Measurements from ENCODE around the genes AKIP1, TMEM9B, NRIP3, SBF2 and EIF4G2.

DNA sequence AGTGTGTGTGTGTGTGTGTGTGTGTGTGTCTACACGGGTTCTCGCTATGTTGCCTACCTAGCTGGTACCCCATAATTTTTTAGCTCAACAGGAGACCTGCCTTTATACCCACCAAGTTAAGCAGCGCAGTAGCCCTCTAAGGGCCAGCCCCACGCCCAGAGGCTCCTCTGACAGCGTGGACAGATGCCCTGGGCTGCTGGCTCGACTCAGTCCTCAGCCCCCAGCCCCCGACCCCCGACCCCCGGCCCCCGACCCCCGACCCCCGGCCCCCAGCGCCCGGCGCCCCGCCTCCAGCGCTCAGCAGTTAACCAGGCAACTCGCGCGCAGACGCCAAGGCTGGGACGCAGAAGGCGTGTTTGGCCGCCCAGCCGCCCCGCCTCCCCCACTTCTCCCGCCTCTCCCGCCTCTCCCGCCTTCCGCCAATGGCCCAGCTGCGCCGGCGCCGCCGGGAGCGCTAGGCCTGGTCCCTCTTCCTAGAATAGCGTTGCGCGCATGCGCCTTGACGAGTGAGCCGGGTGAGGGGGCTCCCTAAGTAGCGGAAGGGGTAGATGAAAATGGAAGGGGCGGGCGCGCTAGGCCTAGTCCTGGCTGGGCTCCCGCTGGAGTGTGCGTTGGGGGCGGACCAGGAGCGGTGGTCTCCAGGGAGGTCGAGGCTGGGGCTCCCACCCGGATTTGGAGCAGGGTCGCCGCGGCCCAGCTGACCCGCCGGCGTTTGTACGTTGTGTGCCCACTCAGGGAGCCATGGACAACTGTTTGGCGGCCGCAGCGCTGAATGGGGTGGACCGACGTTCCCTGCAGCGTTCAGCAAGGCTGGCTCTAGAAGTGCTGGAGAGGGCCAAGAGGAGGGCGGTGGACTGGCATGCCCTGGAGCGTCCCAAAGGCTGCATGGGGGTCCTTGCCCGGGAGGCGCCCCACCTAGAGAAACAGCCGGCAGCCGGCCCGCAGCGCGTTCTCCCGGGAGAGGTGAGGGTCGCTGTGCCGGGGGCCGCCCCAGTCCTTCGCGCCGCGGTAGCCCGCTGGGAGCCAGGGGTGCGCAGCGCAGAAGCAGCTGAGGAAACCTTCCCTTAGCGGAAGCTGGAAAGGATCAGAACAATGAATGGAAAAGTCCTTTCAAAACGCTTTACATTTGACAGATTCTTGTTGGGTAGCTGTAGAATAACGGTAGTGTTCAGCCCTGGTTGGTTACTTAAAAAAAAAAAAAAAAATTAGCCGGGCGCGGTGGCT, at the start of gene AKIP1:
Gene AKIP1, plus strand, starts transcription at position 481 of the 1,224 bp plus-strand sequence.
- PRO-cap = bidirectional peak, plus-strand start at position 547 of the sequence, minus-strand start at position 477 of the sequence

DNA sequence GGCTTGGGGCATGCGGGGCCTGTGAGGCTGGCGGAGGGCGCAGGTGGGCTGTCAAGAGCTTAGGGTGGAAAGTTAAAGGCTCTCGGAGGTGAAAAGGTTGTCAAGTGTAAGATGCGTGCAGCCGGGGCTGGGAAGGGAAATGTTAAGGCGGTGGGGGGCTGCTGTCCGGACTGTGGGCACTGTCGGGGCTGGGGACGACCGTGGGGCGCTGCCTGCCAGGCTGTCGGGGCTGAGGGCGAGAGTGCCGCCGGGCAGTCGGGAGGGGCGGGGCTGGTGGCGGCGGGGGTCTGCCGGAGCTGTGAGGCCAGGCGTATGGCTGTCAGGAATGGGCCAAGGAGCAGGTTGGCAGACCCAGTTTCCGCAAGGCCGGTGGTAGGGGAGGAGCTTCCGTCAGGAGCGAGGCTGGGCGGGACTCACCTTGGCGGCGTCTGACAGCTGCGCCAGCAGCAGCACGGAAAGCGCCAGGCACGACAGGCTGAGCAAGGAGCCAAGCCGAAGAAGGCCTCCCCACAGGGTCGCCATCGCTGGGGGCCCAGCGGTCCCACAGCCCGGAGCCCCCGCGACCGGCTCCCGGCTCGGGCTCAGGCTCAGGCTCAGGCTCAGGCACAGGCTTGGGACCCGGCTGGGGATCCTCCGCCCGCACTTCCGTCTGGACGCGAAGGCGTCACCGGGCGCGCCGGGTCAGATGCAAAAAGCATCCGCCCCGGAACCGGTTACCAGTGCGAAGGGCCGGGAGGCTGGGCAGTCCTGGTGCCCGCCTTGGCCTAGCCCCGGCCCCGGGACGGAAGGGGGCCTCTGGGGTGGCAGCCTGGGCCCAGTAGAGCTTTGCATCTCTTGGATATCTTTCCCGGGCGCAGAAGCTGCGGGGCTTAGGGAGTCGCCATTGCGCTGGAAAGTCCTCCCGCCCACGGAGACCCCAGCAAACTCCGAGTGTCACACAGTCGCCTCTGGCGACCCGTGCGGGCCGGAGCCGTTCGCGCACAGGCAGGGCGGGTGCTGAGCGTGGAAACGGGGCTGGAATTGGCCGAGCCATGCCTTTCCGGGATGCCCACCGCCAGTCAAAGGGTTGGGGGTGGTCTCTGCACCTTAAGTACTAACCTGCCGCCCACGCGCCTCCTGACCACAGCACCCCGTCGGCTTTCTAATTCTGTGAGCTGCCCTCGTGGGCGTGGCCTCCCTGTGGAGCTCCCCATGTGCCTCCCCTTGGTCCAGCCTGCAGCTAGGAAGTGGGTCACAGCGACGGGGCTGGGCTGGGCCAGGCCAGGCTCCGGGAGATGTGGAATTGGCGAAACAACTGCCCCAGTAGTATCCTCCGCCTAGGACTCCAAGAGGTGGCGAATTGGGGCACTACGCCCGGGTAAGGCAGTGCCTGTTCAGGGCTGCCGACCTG, at the start of gene TMEM9B:
Gene TMEM9B, minus strand, starts transcription at position 651 of the 1,390 bp plus-strand sequence.
- PRO-cap = bidirectional peak, plus-strand start at position 434 of the sequence, minus-strand start at position 327 of the sequence; bidirectional peak, plus-strand start at position 716 of the sequence, minus-strand start at position 651 of the sequence; bidirectional peak, plus-strand start at position 940 of the sequence, minus-strand start at position 949 of the sequence; bidirectional peak, plus-strand start at position 1,234 of the sequence, minus-strand start at position 1,143 of the sequence

DNA sequence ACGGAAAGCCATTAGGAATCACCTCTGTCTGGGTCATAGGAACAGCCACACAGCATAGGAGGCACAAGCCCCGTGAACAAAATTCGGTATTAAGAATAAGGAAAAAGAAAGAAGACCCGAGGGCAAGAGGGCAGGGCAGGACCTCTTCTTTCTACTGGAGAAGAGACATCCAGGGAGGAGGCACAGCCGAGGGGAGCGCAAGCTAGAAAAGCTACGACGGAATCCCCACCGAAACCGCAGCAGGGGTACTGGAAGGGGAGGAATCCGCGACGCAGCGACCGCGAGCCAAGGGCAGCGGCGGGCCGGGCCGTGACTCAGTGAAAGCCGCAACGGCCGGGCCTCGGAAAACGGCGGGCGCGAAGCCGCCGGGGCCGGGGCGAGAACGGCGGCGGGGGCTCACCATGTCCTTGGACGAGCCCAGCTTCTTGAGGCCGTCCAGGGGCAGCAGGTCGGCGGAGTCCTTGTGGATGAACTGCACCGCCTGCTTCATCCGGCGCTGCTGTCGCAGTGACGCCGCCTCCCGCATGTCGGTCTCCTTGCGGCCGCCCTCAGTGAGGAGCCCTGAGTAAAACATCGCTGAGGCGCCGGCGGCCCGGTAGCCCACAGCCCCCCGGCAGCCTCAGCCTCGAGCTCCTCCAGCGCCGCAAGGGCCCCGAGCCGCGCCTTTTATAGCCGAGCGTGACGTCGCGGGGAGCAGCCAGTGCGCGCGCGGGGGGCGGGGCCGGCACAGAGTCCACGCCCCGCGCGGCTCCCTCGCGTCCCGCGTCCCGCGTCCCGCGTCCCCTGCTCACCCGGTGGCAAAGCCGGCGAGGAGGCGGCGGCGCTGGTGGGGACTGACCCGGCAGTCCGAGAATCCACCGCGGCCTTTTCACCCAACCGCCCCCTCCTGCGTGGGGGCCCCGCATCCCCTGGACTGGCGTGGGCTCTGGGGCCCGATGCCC, at the start of gene NRIP3:
Gene NRIP3, minus strand, starts transcription at position 640 of the 941 bp plus-strand sequence.
- PRO-cap = no peak

DNA sequence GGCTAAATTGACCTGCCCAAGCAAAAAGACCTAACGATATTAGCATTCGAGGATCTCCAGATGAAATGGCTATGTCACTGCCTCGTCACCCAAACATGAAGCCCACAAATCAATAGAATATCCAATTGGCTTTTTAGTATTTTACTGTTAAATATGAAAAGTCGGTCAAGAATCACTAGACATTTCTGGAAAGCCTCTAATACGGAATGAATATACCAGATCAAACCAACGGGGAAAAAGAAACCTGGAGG, 29.1 kb downstream of the SCUBE2 start:
- PRO-cap = no peak

- PRO-cap = no peak
These were observed 69.3 kb upstream of the SCUBE2 start for GRCh38 chr11:9160649-9161077.

- PRO-cap = no peak
These were observed 9.7 kb upstream of the DENND5A start for GRCh38 chr11:9274713-9275331.

DNA sequence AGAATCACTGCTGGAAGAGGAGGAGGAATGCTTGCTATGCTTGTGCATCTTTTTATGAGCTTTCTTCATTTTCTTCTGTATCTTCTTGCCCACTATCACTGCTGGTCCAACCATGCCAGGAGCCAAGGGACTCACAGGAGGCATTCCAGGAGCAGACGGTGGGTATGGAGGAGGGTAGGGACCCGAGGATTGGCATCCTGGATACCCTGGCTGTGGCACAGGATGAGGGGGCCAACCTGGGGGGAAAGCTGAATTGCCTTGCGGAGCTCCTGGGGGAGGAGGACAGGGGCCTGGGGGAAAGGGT, 3.2 kb downstream of the TMEM41B start:
- PRO-cap = no peak

DNA sequence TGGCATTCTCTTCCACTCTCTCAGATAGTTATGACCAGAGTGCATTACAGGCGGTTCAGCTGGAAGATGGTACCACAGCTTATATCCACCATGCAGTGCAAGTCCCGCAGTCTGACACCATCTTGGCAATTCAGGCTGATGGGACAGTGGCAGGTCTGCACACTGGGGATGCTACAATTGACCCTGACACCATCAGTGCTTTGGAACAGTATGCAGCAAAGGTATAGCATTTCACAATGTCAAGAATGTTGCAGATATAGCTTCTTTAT, 17.5 kb downstream of the ZNF143 start:
- PRO-cap = no peak

DNA sequence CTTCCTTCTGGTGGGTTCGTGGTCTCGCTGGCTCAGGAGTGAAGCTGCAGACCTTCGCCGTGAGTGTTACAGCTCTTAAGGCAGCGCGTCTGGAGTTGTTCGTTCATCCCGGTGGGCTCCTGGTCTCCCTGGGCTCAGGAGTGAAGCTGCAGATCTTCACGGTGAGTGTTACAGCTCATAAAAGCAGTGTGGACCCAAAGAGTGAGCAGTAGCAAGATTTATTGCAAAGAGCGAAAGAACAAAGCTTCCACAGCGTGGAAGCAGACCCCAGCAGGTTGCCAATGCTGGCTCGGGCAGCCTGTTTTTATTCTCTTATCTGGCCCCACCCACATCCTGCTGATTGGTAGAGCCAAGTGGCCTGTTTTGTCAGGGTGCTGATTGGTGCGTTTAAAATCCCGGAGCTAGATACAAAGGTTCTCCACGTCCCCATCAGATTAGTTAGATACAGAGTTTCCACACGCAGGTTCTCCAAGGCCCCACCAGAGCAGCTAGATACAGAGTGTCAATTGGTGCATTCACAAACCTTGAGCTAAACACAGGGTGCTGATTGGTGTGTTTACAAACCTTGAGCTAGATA, 41.6 kb upstream of the SWAP70 start:
- PRO-cap = no peak

- PRO-cap = no peak
These were observed 25.8 kb downstream of the SWAP70 start for GRCh38 chr11:9689643-9690017.

GRCh38 chr11:9758249-9759350, 94.7 kb downstream of the SWAP70 start:
- PRO-cap = bidirectional peak, plus-strand start at chr11:9758294, minus-strand start at chr11:9758147; bidirectional peak, plus-strand start at chr11:9758880, minus-strand start at chr11:9758876; bidirectional peak, plus-strand start at chr11:9759155, minus-strand start at chr11:9759141

DNA sequence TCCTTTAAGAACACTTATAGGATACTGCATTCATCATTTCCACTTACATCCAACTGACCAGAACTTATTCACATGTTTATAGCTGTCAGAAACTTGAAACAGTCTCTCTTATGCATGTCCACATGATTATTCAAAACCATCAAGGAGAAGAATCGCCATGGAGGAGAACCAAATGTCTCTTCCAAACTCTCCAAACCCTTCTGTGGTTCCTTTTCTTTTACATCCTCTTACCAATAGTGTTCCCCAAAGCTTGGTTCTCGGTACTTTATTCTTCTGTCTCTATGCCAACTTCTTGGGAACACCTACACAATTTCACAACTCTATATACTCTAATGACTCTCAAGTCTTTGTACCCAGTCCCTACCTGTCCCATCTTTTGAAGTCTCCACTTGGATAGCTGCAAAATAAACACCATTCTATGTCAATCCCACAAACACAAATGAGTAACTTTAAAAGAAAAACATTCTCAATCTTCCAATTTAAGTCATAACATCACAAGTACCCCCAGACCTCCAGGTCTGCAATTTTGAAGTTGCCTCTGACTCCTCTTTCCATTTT, 12.6 kb downstream of the SBF2 start:
- PRO-cap = no peak

- PRO-cap = bidirectional peak, plus-strand start at chr11:10294312, minus-strand start at chr11:10294219
These were observed at the start of gene SBF2 for GRCh38 chr11:10293123-10294420. Gene SBF2 (minus strand): TSS chr11:10294219.

GRCh38 chr11:10295146-10296005, 1.4 kb upstream of the SBF2 start:
- PRO-cap = no peak

- PRO-cap = no peak
These were observed 6.4 kb downstream of the AMPD3 start for GRCh38 chr11:10461391-10461885.

GRCh38 chr11:10618500-10619074, 50.1 kb upstream of the LYVE1 start:
- PRO-cap = no peak

GRCh38 chr11:10619097-10619680, 50.7 kb upstream of the LYVE1 start:
- PRO-cap = no peak

- PRO-cap = no peak
These were observed 34.8 kb downstream of the IRAG1 start for GRCh38 chr11:10658612-10659382.

DNA sequence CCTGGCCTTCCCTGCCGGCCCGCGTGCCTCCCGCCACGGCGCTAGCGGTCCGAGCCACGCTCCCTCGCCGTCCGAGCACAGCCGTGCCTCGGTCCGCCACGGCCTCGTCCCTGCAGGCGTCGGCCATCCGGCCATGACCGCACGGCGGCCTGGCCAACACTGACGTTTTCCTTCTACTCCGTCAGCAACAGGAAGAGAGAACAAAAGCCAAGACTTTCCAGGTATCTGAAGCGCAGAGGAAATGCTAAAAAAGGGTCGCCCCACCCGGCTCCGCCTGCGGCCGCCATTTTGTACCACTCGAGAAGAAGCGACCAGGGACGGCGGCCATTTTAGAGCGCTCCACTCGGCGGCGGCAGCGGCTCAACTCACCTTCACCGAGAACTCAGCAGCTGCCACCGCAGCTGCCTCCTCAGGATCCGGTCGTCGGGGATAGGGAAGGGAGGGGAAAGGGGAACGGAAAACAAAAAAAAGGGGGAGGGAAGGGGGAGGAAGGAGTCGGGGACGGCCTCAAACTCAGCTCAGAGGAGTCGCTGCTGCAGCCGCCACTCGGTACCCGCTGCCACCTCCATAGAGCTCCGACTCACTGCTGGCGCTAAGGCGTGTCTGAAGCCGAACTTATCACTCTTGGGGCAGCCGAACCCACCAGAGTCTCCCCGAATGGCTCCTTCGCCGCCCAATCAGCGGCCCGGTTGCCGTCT, at the start of gene EIF4G2:
Gene EIF4G2, minus strand, starts transcription at position 591 of the 698 bp plus-strand sequence.
- PRO-cap = bidirectional peak, plus-strand start at position 328 of the sequence, minus-strand start at position 161 of the sequence; bidirectional peak, plus-strand start outside the sequence, minus-strand start at position 588 of the sequence

DNA sequence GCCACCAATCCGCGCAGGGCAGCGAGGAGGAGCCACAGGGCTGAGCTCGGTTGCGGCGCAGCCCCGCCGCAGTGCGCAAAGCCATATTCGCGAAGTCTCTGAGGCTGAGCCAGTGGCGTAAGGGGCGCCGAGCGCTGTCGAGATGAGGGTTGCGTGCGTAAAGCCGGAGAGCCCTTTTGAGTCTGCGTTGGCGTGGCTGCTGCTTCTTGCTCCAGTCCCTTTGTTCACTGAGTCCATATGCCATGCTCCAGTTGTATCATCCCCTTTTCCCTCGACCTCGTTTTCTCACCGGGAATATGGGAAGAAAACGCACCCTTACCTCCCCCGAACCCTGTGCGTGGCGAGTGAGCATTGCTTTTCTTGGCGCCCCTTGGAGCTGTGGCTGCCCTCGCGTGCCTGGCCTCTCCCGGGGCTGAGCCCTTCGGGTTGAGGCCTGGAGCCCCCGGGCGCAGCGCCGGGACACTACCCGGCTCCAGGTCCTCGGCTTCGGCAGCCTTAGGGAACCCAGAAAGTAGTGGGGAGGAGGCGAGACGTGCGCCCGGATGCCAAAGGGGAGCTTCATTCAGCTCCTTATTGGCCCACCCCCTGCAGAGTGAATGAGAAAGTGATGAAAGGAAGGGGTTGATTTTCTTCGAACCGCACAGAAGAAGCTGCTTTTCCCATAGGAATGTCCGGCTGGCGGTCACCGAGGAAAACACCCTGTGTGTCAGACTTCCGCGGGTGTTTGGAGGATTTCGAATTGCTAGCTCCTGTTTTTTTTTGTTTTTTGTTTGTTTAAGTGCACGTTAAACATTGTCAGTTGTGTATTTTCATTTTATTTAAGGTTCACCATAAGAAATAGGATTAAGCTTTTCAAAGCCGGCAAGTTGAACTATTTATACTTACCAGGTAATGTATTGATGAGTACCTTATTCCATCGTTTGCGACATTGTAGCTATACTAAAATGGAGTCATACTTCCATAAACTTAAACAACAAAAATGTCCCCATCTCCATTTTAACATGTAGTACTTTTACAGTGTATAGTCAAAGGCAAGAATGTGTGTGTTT, 632 bp upstream of the EIF4G2 start:
- PRO-cap = bidirectional peak, plus-strand start at position 112 of the sequence, minus-strand start outside the sequence; bidirectional peak, plus-strand start at position 590 of the sequence, minus-strand start at position 594 of the sequence; unidirectional peak, minus-strand start at position 936 of the sequence

Data from NALM6 (cell line).